GM19240 (cell line): Measurements from ENCODE around the gene LIMA1.

DNA sequence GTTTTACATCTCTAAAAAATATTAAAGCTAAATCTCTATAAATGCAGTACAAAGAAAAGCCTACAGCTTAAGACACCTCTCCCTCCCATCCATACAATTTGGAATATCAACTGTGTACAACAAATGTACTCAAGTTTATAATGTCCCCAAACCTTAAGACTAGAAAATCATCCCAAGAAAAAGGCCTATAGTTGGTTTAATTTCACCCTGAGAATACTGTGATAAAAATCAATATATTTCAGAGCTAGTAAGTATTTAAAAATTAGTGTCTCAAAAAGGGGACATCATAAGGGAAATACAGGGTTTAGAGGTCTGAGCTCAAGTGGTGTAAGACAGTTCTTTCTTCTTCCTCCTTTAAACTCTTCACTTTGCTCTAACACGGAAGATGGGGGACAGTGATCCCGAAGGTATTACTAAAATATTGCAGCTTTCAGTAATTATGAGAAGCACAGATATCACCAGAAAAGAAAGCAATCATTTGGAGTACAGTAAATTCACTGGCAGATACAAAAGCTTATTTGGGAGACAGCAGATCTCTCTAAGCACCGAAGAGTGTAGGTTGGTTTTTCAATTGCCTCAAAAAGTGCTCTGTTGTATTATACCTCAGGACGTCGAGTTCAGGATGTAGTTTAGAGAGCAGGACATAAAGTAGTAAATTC is 8.8 kb upstream of the CERS5 start:
- RRBS, result no CpG with 5 or more reads among the region's 5 CpGs

GRCh38 chr12:50221870-50223033 is 55.1 kb upstream of the CERS5 start:
- RRBS, result no CpG with 5 or more reads among the region's 13 CpGs

DNA sequence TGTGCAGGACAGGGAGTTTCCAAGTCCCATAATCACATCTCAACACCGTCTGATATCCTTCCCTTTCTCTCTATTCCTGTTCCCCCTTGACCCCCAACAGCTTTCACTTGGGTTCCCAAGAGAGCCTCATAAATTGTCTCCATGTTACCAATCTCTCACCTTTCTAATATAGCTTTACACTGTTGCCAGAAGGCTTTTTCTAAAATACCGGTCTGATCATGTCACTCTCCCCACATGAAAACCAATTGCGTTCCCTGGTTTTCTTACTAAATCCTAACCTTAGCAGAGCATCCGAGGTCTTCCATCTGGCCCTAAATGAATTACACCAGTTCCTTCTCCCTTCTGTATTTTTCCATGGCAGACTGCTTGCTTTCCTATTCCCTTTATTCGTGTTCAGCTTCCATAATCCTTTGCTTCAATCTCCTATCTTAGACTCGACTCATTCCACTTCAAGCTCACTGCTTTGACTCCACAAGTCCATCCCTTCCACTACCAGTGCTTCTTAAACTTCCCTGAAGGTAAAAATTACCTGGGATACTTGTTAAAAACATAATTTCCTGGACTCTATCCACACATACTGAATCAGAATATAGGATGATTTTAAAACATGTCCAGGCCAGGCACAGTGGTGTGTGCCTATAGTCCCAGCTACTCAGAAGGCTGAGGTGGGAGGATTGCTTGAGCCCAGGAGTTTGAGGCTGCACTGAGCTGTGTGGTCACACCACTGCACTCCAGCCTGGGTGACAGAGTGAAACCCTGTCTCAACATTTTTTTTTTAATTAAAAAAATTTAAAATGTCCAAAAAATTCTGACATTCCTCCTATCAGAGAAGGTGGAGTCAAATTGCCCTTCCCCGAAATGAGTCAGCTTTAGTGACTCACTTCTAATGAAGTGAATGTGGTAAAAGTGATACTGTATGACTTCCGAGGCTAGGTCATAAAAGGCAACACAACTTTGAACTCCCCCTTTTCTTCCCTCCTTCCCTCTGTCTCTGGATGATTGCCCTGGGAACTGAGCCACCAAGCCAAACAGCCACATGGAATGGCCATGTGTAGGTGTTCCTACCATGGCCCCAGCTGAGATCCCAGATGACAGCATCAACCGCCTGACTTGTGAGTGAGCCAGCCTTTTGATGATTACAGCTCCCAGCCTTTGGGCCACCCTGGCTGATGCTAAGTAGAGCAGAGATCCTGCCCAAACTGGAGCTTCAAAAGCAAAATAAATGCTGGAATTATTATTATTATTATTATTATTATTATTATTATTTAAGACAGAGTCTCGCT is 36.5 kb downstream of the LIMA1 start:
- RRBS, result no CpG with 5 or more reads among the region's 10 CpGs

DNA sequence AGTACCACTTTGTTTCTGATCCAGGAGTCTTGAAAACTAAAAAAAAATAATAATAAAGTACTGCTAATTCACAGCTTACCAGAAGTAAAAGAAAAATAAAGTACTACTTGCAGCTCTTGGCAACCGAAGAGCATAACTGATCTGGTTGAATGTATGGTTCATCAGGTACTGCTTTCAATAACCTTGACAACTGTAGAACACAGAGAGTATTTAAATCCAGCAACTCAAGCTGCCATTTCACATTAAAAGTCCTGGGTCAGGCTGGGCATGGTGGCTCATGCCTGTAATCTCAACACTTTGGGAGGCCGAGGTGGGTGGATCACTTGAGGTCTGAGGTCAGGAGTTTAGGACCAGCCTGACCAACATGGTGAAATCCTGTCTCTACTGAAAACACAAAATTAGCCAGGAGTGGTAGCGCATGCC is 33.6 kb downstream of the LIMA1 start:
- RRBS, result no CpG with 5 or more reads among the region's 3 CpGs

DNA sequence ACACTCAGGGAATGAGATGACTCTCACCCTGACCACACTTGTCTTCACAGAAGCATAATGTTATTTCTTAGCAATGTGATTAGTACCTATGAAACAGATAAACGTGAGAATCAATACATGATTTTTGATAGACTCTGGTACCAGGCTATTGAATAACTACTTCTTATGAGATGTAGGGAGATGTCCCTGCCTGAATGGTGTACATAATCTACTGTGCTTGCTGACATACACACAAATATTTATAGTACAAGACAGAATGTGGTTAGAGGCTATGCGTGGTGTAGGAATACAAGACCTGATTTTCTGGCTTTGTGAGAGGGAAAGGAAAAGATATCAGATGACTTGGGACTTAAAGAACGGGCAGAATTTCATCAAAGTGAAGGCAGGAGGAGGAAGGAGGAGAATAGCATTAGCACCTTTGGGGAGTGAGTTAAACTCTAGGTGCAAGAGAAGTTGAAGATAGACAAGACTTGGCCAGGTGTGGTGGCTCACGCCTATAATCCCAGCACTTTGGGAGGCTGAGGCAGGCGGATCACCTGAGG is 31.4 kb downstream of the LIMA1 start:
- RRBS, result no CpG with 5 or more reads among the region's 5 CpGs

DNA sequence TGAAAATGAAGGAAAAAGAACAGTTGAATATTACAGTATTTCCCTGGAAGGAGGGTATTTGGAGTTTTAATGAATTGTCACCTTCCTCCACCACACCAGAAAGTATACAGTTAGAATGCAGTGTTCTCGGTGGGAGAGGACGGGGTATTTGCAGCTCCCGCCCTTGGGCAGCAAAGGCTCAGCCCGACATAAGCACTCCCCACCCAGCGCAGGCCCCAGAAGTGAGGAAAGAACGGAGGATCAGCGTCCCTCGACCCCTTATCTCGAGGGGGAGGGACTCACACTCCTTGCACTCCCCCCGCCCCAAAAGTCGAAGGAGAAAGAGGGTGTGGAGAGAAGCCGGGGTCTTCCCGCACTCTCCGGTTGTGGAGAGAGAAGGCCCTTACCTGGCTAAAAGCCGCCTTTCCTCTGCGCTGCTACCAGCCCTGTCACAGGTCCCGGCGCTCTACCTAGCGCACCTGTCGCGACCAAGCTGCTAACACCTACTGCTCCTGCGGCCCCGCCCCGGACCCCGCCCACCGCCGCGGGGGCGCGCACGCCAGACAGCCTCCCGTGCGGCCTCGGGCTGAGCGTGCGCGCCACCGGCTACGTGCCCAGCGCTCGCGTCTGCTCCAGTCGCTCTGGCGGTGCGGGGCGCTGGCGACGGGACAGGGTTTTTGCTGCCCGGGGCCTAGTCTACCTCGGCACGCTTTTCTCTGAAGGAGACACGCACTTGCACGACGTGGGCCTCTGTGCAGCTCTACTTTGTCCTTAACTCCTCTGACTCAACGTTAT is at the start of gene LIMA1:
TSS of gene LIMA1 (minus strand) at position 487 of the 774 bp plus-strand sequence.
- RRBS, result 1% methylated on average over 33 of the region's 55 CpGs

GRCh38 chr12:50507823-50508433 is 3.1 kb downstream of the DIP2B start:
- RRBS, result no CpG with 5 or more reads among the region's 3 CpGs

DNA sequence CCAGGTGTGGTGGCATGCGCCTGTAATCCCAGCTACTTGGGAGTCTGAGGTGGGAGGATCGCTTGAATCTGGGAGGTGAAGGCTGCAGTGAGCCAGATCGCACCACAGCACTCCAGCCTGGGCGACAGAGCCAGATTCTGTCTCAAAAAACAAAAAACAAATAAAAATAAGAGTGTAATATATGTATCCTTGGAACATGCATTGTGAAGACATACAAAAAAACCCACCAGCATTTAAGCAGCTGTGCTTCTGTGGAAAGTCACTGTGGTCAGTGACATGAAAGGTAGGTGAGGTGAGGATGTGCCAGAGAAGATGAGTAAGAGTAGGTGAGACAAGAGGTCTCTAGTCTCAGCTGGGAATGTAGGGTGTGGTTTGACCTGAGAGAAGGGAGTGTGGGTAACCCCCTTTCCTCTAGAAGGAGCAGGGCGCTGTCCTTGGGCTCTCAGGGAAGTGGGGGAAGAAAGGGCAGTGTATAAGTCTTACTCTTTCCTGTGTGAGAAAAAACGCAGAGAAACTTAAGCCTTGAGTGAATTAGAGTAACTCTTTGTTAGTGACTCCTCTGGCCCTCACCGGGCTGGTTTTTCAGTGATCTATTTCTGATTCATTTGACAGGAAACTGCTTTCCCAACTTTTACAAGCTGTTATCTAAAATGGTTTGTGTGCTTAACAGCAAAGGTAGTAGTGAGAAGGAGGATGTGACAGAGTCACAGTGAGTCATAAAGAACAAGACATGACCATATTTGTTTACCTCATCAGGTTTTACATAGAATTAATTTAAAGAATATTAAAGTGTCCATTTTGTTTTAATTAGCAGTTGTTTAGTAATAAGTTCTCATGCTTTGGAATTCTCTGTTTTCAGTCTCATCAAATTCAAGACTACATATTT is 27.8 kb downstream of the DIP2B start:
- RRBS, result no CpG with 5 or more reads among the region's 7 CpGs

DNA sequence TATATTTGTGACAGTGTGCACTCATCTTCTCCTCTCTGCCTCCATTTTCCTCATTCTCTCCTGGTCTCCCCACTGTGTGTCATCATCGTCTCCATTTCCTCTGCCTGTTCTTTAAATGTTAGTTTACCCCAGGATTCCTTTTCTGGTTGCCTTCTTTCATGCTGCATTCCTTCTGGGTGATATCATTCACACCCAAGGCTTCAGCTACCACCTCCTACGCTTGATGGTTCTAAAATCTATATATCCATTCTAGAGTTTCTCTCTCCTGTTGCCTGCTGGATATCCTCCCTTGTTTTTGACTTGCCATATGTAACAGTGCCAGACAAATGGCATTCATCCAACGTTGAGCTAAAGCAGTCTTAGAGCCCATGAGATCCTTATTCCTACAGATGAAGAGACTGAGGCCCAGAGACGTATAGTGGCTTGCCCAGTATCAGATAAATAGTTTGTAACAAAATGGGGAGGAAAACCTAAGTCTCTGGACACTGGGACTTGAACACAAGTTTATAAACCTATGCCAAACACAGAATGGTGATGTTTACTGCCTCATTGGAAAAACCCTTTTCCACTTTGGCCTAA is 109.5 kb downstream of the DIP2B start:
- RRBS, result no CpG with 5 or more reads among the region's 4 CpGs

- RRBS, result no CpG with 5 or more reads among the region's 9 CpGs
Observed at GRCh38 chr12:50687757-50688185, 76.1 kb upstream of the ATF1 start.

DNA sequence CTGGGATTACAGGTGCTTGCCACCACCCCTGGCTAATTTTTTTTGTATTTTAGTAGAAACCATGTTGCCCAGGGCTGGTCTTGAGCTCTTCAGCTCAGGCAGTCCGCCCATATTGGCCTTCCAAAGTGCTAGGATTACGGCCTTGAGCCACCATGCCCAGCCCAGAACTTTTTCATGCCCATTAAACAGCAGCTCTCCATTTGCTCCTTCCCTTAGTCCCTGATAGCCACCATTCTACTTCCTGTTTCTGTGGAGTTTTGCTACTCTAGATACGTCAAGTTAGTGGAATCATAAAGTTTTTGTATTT is 14.8 kb downstream of the ATF1 start:
- RRBS, result no CpG with 5 or more reads among the region's 3 CpGs

DNA sequence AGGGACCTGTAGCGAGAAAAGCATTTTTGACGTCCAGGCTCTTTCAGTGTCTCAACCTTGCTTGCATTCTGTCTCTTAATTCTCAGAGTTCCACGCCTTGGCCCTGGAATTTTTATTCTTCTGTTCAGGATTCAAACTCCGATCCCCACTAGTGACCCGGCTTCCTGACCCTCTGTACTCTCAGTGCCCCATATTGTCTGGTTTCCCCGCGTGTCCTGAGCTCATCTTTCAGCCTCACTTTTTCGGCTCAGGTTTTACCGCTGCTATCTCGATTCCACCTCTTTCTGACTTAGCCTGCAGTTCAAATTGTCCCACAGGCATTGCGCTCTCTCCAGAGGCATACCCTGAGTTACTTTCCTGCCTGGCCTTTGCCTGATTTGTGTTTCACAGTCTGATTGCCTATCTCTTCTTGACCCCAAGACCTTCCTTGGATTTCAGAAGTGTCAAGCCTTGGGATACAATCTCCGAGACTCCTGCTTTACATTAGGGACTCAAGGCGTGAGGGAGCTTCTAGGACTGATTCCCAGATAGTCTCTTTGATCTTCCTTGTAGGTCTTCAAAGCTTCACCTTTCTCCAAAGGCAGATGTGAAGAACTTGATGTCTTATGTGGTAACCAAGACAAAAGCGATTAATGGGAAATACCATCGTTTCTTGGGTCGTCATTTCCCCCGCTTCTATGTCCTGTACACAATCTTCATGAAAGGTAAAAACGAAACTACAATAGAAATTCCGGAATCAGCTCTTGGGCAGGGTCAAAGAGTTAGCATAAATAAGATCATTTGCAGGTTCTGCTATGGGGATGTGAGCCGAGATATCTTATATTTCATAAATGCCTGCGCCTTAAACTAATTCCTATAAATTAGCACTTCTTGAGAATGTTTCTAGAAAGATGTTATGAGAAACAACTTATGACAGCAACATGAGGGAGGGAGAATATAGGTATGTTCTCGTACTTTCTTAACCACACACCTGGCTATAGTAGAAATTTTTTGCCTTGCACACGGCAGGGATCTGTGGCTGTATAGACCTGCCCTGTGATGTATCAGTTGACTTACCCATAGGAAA is 688 bp downstream of the LETMD1 start:
- RRBS, result no CpG with 5 or more reads among the region's 23 CpGs

GRCh38 chr12:51173396-51173618 is 372 bp upstream of the TFCP2 start:
- RRBS, result 22% methylated on average over 1 of the region's 10 CpGs

- RRBS, result 90% methylated on average over 5 of the region's 31 CpGs
Observed at GRCh38 chr12:51197708-51198411, 20.0 kb downstream of the POU6F1 start.

GRCh38 chr12:51218698-51218852 is 713 bp upstream of the POU6F1 start:
- RRBS, result no CpG with 5 or more reads among the region's 1 CpG

- RRBS, result no CpG with 5 or more reads among the region's 14 CpGs
Observed at GRCh38 chr12:51247329-51248087, 8.9 kb downstream of the DAZAP2 start.

DNA sequence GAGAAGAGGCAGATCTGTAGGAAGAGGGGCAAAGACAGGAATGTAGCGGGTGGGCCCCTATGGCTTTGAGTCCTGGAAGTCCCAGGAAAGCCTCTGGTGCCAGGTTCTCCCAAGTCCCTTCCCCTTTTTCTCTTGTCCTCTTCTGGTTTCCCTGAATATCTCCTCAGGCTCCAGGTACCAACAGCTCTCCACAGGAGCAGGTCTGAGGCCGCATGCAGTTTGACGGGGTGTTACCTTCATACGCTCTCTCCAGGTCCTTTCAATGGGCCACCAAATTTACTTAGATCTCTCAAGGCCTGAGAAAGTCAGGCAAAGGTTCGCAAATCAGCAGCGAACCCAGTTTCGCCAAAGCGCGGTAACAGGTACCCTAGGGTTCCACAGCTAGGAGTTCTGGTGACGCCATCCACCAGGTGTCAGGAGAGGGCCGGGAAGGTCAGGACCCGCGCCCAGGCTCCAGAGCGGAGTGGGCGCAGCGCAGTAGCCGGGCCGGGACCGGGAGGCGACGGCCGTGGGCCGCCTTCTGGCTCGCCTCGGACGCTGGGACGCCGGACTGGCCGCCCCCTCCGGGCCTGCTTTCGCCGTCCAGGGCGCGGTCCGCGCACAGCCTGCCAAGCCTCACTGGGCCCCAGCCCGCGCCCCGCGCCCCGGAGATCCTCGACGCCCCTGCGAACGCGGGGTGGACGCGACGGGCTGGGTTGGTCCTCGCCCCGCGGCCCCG is 753 bp downstream of the SMAGP start:
- RRBS, result 3% methylated on average over 29 of the region's 53 CpGs

GRCh38 chr12:51320499-51321036 is 3.4 kb downstream of the BIN2 start:
- RRBS, result no CpG with 5 or more reads among the region's 3 CpGs

DNA sequence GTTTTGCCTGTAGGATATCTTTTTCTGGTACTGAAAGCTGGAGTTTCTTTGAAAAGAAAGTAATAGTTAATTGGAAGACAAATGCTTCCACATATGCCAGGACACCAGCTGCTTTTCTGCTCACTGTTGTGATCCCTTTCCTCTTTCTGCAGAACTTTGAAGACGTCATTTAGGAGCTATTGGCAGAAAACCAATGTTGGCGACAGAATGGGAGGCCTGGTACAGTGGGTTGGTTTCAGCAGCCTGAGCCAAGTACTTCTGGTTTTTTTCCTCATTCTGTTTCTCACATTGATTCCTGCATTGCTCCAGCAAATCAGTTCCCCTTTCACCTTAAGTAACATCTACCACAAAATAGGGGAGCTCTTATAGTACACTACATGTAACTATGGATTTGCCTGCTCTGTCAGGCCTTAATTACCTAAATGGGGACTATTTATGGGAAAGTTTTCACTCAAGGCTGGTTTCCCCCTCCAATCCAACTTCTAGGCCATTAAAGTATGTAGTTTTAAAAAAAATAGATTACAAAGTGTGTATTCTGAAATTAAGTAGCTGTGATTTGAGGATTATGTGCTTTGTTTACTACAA is 63.0 kb downstream of the TMDD1 start:
- RRBS, result no CpG with 5 or more reads among the region's 2 CpGs

DNA sequence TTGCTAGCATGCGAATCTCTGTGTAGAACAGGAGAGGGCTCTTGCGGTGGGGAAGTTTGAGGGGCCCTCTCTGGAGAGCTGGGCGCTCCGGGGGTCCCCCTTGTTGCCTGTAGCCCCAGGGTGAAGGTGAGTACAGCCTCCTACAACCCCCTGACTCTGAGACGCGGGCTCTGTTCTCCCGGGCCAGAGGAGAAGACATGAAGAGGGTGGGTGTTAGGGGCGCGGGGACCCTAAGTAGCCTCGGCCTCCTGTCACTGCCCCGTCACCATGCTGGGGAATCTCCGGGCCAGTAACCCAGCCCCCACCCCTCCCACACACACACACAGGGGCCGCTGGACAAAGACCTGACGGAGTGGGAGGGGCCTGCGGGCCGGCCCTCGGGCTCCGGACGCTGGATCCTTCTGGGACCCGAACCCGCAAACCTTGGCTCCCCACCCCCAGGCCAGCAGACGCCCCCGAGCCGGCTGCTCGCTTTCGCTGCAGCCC is 702 bp downstream of the FIGNL2 start:
- RRBS, result 3% methylated on average over 18 of the region's 26 CpGs